ENCODE data around the gene CNPY1.

- PRO-cap: no peak
Measured at GRCh38 chr7:151847711-151848251, 29.1 kb downstream of the PRKAG2 start.

- PRO-cap: no peak
Measured at GRCh38 chr7:151868887-151869608, 7.9 kb downstream of the PRKAG2 start.

DNA sequence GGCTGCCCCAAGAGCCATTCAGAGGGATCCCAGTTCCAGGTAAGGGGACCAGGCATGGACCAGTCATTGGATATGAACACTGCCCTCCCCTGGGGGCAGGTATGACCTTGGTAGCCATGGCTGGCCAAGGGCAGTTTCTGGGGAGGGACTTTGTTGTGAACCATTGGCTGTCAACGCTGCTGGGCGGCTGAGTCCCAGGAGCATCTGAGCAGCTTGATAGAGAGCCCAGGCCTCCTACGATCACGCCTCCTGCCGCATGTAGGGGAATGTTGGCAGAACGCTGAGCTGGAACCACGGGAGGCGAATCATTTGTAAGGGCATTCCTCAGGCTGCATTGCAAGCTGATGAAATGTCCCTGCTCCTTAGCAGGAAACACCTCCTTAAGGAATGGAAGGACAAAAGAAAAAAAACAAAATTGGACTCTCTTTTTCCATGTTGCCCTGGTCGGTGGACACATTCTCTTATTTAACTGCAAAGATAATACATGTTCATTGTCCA lies 31.9 kb downstream of the GALNTL5 start:
- PRO-cap: no peak

GRCh38 chr7:152143144-152143720 lies 117.8 kb downstream of the GALNT11 start:
- PRO-cap: no peak

DNA sequence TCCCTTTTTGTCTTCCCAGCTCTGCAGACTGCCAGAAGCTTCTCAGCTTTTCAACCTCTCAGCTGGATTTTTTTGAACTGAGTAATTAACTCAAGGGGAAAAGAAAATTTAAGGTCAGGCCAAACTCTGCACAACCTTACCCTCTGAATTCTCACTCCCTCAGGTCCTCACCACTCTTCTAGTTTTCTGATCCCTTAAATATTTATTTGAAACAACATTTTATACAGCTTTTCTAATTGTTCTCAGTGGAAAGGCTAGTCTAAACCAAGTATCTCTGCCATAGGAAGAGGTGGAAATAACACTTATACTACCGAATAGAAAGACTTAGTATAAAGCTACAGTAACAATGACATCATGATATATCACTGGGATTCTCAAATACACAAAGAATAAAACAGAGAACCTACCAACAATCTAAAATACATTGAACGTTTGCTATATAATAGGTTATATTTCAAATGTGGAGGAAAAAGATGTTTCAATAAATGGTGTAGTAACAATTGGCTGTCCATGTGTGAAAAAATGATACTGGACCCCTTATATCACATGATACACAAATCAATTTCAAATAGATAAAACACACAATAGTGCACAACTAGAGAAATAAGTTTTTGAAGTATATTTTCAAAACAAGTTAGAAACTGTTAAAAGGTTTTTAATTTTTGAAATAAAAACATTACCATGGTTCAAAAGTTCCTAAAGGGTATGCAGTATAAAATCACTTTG lies 142.9 kb downstream of the KMT2C start:
- PRO-cap: no peak

DNA sequence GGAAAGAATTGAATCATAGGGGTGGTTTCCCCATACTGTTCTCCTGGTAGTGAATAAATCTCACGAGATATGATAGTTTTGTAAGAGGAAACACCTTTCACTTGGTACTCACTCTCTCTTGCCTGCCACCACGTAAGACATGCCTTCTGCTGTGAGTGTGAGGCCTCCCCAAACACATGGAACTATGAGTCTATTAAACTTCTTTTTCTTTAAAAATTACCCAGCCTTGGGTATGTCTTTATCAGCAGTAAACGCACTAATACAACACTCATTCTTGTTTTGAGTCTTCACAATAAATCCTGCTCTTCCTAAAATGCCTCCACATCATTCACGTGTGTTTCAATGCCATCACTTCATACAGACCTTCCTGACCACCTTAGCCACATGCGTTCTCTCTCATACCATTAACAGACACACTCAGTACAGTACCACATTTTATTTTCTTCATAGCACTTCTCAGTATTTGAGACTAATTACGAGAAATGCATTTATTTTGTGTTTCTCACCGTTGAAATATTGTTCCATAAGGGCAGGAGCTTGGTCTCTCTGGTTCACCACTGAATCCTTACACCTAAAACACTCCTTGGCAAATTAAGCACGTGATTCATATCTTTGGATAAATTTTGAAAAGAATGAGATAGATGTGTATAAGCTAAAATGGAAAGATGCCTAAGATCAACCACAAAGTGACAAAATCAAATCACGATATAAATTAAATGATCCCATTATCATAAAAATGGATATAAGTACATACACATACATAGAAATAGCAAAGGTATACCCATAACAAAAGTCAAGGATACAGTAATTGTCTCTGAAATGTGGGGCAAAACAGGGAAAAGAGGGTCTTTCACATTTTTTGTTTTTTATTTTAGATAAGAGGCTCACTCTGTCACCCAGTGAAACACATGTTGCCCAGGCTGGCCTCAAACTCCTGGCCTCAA lies 37.8 kb downstream of the KMT2C start:
- PRO-cap: no peak

- PRO-cap: bidirectional peak, plus-strand start at chr7:152464583, minus-strand start at chr7:152464442; unidirectional peak, minus-strand start at chr7:152464985
Measured at GRCh38 chr7:152464388-152465128, 28.8 kb upstream of the KMT2C start.

GRCh38 chr7:152807855-152808180 lies 48.3 kb downstream of the ACTR3B start:
- PRO-cap: unidirectional peak, plus-strand start at chr7:152807914

DNA sequence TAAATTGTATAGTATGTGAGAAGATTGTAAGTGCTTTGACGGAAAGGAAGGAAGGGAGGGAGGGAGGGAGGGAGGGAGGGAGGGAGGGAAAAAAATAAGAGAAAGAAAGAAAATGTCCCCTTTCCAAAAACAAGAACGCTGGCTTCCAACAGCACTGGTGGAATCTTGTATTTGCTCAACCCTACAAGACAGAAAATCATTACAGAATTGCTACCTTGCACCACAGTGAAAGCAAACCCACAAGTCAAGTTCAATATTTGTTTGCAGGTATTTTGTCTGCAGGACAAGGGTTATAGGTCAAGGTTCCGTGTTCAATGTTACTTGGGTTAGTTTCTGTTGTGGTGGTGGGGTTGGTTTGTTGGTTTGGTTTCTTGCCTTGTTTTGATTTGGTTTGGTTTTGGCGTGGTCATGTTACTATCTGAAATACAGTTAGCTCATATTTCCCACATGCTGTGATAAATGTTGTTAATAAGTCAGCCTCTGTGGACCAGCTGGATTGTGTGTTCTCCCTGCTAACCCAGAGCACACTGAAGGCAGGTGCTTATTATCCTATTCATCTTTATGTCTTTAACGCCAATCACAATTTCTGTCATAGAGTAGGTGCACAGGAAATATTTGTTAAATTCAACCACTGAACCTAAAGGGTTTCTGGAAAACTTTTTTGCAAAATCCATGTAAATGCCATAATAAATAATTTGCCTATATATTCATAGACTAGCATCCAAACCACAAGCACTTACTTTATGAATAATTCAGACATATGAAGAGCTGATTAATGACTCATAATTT lies 75.6 kb upstream of the INSIG1 start:
- PRO-cap: no peak

DNA sequence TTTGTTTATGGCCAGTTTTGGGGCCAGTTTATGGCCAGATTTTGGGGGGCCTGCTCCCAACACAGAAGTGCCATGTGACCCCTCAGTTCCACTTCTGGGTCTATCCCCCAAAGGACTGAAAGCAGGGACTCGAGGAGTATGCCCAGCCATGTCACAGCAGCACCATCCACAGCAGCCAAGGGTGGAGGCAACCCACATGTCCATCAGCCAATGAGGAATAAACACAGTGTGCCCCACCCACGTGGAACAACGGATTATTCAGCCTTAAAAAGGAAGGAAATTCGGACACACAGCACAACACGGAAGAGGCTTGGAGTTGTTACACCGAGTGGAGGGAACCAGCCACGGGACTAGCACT lies 53.6 kb upstream of the INSIG1 start:
- PRO-cap: no peak

- PRO-cap: no peak
Measured at GRCh38 chr7:155270047-155270351, 27.7 kb upstream of the INSIG1 start.

- PRO-cap: bidirectional peak, plus-strand start at chr7:155299211, minus-strand start at chr7:155298901
Measured at GRCh38 chr7:155298688-155299086, 1.0 kb downstream of the INSIG1 start.

DNA sequence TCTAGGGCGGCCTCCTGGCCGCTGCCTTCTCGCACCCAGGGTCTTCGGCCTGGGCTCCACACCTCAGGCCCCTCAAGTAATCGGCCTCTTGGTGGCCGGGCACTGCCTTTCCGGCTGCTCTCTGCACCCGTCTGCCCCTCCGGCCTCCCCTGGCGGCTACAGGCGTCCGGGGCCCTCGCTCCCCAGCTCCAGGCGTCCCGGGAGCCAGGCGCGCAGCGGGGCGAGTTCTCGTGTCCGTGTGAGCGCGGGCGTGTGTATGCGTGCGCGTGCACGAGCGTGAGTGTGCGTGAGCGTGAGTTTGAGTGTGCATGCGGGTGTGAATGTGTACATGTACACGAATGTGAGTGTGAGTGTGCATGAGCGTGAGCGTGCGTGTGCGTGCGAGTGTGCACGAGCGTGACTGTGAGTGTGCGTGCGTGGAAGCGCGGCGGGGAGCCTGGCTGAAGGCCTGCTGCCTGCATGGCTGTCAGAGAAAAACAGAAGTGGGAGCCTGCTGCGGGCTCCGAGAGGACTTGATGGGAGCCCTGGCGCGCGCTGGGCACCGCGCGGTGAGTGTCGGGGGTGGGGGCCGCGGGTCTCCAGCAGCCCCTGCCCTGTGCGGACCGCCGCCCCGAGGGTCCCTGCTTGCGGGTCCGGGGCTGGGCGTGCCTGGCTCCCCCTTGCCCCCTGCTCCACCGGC lies 76.0 kb upstream of the EN2 start:
- PRO-cap: no peak

- PRO-cap: no peak
Measured at GRCh38 chr7:155414689-155414961, 43.3 kb upstream of the EN2 start.

- PRO-cap: no peak
Measured at GRCh38 chr7:155466715-155467290, 8.9 kb downstream of the EN2 start.

- PRO-cap: no peak
Measured at GRCh38 chr7:155509217-155509796, 37.1 kb downstream of the CNPY1 start.

DNA sequence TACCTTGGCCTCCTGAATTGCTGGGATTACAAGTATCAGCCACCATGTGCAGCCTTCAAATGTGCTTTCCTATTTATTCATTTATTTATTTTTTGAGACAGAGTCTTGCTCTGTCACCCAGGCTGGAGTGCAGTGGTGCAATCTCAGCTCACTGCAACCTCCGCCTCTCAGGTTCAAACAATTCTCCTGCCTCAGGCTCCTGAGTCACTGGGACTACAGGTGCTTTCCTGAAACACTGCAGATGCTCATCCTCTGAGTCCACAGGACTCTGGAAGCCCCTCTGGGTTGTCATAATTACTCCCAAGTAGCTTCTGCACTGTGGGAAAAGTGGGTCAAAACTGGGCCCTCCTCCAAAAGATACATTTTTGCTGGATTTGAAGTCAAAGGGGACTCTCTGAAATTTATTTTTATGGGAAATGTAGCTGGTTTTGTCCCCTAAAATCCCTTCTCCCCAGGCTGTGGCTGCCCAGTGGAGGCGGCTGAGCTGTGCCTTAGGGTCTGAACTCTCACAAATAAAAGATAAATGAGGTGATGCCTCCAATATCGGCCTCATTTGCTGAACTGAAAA lies at the start of gene CNPY1:
TSS of gene CNPY1 (minus strand) at position 134 of the 568 bp plus-strand sequence.
- PRO-cap: no peak

- PRO-cap: no peak
Measured at GRCh38 chr7:155639903-155640623, 4.4 kb upstream of the RBM33 start.

DNA sequence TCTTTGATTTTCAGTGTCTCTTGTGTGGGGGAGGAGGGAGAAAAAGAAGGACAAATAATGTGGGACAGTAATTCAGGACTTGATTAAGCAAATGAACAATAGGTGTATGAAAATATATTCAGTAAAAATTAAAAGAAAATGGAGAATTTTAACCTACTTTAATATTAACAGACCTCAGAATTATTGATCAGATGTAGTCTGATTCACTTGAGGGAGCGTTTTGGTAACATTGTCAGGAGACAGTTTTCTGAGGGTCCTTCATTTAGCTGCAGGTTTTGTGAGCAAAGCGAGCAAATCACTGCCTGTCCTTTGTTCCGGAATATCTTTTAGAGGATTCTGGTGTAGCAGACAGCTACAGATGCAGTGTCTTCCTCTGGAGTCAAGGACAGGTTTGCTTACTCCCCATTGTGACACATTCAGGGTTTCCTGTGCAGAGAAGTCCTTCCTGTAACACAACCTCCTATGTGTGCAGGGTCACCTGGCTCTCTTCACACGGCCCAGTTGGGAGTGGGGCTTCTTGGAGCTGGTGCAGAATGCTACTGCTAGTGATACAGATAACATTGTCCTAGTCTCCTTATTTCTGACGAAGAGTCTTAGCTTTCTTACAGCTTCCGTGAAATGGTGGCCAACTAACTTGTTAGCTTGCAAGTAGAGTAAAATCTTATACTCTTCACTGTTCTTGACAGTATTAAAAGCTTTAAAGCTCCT lies 47.8 kb downstream of the RBM33 start:
- PRO-cap: no peak

DNA sequence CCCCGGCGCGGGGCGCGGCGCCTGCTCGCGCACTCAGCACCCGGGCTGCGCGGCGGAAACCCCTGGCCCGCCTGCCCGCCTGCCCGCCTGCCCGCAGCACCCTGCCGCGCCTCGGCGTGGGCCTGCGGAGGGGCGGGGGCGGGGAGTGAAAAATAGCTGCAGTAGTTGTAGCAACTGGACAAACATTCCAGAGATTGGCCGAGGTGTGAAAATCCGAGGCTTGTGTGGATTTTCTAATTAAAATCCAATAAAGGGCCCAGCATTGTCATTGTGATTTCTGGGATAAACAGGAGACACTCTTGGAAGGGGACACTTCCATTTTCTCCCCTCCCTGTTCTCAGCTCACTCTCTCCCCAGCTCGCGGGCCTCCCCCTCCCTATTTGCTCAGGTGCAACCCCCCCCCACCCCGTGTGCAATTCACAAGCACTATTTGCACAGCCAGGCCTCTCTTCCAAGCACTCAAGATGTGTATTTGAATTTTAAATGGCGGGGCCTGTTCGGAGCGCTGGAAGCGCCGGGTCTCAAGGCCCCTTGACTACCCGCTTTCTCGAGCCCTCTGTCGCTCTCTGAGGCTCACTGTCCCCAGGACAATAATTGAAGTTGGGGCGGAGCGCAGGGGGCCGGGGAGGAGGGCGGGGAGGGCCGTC lies 8.0 kb downstream of the SHH start:
- PRO-cap: unidirectional peak, minus-strand start at position 103 of the sequence

Measured in mucosa of descending colon (tissue), 1 donor.